Bile duct (tissue), 1 donor: ENCODE measurements around a stretch of chr12.

- PRO-cap, result no peak
These were observed 1.5 kb downstream of the ATP2A2 start for GRCh38 chr12:110282520-110282924.

DNA sequence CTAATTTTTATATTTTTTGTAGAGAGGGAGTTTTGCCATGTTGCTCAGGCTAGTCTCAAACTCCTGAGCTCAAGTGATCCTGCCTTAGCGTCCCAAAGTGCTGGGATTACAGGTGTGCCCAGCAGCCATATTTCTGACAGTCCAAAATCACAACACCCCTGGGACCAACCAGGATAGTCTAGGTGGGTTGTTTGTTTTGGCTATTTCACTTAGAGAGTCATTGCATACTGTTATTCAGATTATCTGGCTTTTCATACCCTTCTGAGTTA, 16.7 kb downstream of the ATP2A2 start:
- PRO-cap, result no peak

GRCh38 chr12:110332505-110332751, 51.4 kb downstream of the ATP2A2 start:
- PRO-cap, result no peak

GRCh38 chr12:110338804-110339095, 57.7 kb downstream of the ATP2A2 start:
- PRO-cap, result no peak

- PRO-cap, result no peak
These were observed 59.0 kb downstream of the ANAPC7 start for GRCh38 chr12:110344257-110345069.

DNA sequence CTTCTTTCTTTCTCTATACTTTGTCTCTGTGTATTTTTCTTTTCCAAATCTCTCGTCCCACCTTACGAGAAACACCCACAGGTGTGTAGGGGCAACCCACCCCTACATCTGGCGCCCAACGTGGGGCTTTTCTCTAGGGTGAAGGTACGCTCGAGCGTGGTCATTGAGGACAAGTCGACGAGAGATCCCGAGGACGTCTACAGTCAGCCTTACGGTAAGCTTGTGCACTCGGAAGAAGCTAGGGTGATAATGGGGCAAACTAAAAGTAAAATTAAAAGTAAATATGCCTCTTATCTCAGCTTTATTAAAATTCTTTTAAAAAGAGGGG, 12.3 kb downstream of the PPTC7 start:
- PRO-cap, result no peak

DNA sequence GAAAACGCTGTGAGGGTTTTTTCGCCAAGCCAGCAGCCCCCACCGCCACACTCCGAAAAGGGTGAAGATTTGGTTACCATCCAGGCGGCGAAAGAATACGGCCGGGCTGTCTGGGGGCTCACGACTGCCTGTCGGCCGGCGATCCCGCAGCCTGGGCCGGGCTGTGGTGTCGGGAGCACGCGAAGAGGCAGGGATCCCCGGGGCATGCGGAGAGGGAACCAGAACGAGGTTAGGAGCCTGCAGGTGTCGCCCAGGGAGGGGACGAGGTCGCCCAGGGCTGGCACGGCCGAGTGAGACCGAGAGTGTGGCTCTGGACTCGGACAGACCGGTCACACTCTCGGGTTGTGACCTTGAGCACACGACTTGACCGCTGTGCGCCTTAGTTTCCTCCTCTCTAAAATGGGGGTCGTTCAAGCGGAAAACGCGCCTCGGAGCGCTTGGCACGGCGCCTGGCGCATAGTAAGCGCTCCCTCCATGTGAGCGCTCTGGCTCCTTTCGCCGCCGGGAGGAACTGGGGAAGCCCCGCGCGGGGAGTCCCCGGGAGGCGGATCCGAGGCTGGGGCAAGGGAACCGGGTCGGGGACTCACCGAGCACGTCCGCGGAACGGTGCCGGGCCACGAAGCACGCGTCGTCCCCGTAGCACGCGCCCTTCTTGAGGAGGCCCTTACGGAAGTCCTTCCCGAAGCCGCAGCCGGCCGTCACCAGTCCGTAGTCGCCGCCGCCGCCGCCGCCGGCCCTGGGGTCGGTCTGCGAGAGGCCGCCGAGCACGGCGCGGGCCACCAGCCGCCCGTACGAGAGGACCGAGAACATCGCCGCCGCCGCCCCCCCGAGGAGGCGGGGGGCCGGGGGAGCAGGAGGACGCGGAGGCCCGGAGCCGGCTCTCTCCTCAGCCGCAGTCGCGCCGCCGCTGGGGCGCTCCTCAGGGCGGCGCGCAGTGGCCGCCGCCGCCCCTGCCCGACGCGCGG, 614 bp downstream of the PPTC7 start:
- PRO-cap, result bidirectional peak, plus-strand start at position 302 of the sequence, minus-strand start at position 304 of the sequence; bidirectional peak, plus-strand start at position 564 of the sequence, minus-strand start at position 513 of the sequence; bidirectional peak, plus-strand start at position 704 of the sequence, minus-strand start at position 654 of the sequence

GRCh38 chr12:110640078-110641090, 26.5 kb downstream of the TCTN1 start:
- PRO-cap, result no peak

DNA sequence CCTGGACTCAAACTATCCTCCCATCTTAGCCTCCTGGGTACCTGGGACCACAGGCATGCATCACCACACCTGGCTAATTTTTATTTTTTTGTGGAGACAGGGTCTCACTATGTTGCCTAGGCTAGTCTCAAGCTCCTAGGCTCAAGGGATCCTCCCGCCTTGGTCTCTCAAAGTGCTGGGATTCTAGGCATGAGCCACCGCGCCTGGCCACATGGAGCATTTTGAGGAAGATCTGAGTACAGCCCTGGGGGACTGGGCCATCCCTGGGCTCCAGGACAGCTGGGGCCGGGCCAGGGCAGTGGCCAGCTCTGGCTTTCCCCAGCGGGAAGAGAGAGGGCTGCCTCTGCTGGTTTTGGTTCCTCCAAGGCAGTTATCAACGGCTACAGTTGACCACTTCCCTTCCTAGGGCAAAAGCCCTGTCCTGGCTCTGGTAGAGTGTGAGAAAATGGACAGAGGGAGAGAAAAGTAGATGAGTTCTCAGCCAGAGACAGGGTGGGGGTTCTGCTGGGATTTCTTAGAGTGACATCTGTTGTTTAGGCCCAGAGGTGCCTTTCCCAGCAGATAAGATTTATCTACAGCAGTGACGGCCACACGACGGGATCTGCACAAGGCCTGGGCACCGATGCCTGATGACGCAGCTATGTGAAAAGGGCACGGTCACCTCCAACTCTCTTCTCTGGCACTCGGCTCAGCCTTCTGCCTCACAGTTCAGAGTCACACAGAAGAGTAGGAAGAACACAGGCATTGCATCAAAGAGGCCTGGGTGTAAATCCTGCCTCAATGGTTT, 5.4 kb upstream of the HVCN1 start:
- PRO-cap, result no peak

DNA sequence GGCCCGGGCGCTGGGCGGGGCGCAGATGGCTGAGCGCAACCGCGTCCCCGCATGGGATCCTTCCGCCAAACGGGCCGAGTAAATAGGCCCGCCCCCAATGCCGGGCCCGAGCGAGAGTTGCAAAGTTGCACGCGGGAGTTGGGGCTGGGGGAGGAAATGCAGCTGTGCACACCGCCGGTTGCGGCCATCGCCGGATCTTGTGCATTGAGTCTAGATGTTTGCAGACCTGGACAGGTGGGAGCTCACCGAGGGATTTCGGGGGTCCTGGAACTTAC, 277 bp upstream of the PPP1CC start:
- PRO-cap, result bidirectional peak, plus-strand start at position 137 of the sequence, minus-strand start outside the sequence

DNA sequence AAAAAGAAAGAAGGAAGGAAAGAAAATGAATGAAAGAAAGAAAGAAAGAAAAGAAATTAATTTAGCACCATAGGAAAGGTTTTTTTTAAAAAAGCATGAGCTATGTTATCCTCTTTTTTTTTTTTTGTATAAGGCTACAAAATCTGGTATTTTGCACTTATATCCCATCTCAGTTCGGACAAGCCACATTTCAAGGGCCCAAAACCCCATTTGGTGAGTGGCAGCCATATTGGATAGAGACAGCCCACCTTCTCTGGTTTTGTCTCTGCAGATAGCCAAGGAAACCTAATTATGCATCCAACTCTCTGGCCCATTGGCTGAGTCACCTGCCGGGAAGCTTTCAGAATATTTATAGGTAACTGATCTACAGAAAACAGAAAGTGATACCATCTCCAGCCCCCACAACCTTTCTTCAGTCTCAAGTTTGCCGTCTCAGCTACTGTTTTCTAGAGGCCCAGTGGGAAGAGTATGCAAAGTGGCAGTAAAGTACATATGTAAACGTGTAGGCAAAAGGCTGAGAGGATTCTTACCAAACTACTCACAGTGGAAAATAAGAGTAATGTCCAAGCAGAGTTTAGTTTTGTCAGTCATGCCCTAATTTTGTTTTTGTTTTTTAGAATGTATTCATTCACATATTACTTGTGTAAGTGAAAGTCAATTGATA, 33.7 kb upstream of the PPP1CC start:
- PRO-cap, result no peak

GRCh38 chr12:110888013-110888274, 32.4 kb downstream of the MYL2 start:
- PRO-cap, result unidirectional peak, minus-strand start at chr12:110888117

DNA sequence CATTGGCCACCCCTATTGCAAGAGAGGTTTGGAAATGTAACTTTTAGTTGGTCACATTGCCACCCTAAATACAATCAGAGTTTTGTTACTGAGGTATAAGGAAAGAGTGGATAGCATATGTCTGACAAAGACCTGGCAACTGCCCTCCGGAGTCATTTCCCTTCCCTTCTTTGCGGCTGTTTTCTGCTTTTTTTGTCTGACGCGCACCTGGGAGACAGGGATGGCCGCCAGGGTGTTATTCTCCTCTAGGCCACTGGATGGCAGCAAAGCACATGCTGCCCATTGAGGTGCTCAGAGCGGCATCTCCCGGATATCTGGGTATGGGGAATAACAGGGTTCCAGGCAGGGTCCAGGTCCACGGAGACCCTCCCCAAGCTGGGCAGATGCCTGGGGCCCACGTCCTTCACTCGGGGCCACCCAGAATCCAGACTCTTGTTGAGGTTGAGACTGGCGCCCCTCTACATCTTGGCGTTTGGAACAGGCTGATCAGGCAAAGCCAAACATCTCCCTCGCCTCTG, 26.0 kb downstream of the MYL2 start:
- PRO-cap, result no peak

- PRO-cap, result no peak
These were observed 7.8 kb downstream of the PHETA1 start for GRCh38 chr12:111360903-111361649.

GRCh38 chr12:111450483-111451514, 45.1 kb downstream of the SH2B3 start:
- PRO-cap, result no peak

DNA sequence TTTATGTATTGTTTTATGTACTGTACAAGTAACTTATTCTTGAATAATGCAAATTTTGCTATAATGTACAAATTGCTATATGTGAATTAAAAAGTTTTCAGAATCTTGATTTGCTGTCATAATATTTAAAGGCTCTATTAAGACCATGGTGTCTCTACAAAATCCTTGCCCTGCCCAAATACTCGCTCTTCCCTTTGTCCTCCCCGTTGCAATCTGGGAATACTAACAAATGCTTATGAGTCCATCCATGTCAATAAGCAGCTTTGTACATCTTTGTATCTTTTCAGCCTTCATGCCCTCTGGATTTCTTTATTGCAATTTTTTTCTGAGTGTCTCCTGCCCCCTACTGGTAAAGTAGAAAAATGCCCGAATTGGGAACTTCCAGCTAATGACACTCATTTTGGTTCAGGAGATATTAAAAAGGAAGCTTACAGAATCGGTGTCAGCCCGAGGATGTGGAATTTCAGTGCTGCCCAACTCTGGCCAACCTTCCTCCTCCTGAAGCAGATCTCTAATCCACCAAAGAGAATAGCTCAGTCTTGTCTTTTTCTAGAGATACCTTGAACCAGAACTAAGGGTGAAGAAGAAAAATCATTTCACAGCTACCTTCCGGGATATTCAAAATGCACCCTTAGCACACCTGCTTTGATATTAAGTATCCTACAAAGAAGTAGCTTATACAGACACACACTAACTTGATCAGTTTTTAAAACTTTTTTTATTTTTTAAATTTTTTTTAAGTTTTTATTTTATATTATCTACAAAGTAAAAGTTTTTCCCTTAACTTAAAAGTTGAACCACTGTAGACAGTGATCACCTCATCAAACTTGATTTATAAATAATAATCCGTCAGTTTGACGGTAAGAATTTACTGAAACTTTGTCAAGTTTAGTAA, 46.0 kb downstream of the SH2B3 start:
- PRO-cap, result no peak

GRCh38 chr12:111512923-111513965, 85.9 kb downstream of the ATXN2 start:
- PRO-cap, result no peak

GRCh38 chr12:111532715-111533518, 66.2 kb downstream of the ATXN2 start:
- PRO-cap, result no peak

GRCh38 chr12:111681432-111682001, 4.2 kb downstream of the BRAP start:
- PRO-cap, result no peak

GRCh38 chr12:111715280-111715620, 29.4 kb downstream of the ACAD10 start:
- PRO-cap, result no peak